Neural crest cell (in vitro differentiated cells): Measurements from ENCODE around the genes FAM236D and CHIC1.

GRCh38 chrX:71421040-71421604 is 55.0 kb downstream of the TAF1 start:
- PRO-cap, result no peak

- PRO-cap, result no peak
These were observed 40.6 kb upstream of the OGT start for GRCh38 chrX:71491965-71493138.

GRCh38 chrX:71545330-71546063 is 12.6 kb downstream of the OGT start:
- PRO-cap, result no peak

- PRO-cap, result no peak
These were observed 1.5 kb downstream of the GCNA start for GRCh38 chrX:71579745-71580191.

- PRO-cap, result no peak
These were observed 11.5 kb downstream of the CXCR3 start for GRCh38 chrX:71606721-71607283.

- PRO-cap, result no peak
These were observed 135.0 kb downstream of the NHSL2 start for GRCh38 chrX:72045469-72046126.

GRCh38 chrX:72430945-72431761 is 125.4 kb upstream of the CITED1 start:
- PRO-cap, result no peak

GRCh38 chrX:72620350-72621544 is 48.1 kb upstream of the HDAC8 start:
- PRO-cap, result no peak

GRCh38 chrX:72634400-72634841 is 61.8 kb upstream of the HDAC8 start:
- PRO-cap, result no peak

DNA sequence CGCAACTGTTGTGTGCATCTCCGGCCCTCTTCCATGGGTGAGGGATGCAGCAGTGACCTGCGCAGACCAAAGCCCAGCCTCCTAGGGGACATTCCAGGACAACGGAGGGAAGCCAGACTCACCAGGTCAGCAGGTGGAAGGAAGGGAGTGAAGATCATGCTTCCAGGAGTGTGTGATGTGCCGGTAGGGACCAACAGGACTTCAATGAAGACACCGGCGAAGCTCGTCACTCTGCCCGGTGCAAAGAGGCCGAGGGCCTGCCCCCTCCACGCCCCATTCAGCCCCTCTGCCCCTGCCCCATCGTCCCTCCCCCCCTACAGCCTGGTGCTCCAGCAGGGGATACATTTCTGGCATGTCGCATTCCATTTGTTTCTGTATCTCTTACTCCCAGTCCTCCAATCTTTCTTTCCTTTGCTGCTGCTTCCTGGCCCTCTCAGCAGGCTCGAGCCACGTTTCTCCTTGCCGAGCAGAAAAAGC is at the start of gene FAM236D:
TSS of gene FAM236D (minus strand) at position 258 of the 477 bp plus-strand sequence.
- PRO-cap, result no peak

DNA sequence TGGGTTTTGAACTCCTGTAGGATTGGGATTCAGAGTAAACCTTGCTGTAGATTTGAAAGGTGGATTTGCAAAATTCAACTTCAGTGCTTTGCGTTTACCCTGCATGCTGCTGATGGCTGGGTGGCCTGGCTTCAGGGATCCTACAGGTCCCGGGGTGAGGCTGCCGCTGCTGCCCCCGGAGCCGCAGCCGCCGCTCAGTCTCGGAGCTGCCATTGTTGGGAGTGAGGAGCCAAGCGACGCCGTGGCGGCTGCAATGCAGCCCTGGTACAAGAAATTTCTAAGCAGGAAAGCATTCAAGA is 37.1 kb upstream of the CHIC1 start:
- PRO-cap, result bidirectional peak, plus-strand start at position 212 of the sequence, minus-strand start at position 198 of the sequence; unidirectional peak, plus-strand start at position 212 of the sequence

DNA sequence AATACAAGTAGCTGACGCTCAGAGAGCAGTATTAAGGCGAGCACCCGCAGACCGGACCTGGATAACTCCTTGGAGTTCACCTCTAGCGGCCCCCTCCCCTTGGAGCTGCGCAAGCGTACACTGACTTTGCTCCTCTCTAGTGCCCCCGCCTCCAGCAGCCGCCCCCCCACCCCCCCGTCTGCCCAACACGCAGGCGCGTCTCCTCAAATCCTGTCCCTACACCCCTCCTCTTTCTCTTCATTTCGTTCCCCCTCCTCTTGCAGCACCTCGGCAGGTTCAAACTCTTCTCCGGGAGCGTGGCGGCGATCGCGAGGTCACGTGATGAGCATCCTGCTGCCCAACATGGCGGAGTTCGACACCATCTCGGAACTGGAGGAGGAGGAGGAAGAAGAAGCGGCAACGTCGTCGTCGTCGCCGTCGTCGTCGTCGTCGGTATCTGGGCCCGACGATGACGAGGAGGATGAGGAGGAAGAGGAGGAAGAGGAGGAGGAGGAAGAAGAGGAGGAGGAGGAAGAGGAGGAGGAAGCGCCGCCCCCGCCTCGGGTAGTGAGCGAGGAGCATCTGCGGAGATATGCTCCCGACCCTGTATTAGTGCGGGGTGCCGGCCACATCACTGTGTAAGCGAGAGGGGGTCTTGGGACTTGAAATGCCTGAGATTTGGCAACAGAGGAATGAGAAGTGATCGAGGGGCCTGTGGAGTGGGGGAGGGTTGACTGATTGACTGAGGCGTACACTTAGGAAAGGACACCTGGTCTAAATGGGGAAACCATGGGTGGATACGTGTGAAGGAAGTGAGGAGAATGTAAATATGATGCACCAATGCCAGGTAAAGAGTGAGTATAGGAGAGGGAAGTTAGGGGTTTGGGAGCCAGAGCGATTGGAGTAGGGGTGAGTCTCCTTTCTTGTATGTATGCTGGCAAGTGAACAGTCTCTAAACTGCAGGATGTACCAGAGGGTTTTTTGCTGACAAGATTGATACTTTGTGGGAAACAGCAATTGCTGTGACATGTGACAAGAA is at the start of gene CHIC1:
TSS of gene CHIC1 (plus strand) at position 234 of the 1,018 bp plus-strand sequence.
- PRO-cap, result bidirectional peak, plus-strand start at position 328 of the sequence, minus-strand start at position 69 of the sequence

GRCh38 chrX:73833015-73833658 is 270.1 kb downstream of the CHIC1 start:
- PRO-cap, result no peak

GRCh38 chrX:73844336-73844920 is 281.4 kb downstream of the CHIC1 start:
- PRO-cap, result no peak

DNA sequence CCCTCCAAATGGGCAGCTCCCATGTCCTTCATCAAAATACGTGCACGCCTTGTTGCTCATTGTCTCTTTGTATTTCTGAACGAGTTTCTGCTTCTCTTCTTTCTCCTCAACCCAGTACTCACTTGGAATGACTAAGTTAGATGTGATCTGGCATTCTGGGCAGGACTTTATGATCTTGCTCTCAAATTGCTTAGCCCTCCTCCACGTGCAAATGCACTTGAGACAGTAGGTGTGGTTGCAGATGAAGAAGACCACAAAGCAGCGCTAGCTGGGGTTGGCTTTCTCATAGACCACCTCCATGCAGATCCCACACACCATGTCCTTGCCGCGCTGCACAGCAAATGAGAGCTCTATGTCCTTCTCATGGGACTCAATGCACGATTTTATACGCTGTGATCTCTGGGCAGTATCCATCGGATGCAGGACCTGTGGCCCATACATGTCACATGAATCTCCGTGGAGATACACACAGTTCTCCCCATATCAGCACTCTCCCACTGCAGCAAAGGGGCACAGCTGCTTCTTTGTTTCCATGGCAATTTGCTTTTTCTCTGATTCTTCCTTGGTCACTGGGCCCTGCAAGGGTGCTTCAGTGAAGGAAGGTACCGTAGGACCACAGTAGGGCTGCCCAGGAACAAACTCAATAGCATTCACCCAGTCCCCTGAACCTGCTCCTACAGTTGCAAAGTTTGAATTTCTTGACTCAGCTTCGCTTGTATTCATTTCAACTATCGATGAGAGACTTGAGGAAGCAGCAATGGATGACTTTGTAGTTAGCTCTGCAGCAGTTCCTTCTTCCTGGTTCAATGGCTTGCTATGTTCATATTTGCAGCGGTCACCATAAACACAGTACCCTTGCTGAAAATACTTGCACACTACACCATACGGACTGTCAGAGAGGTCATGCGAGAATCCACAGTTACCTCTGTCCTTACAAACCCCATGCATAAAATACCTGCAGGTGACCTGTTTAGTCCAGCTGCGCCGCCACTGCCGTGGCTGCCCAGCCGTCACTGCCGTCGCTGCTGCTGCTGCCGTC is 142.3 kb upstream of the ZCCHC13 start:
- PRO-cap, result no peak

- PRO-cap, result no peak
These were observed 62.1 kb upstream of the ZCCHC13 start for GRCh38 chrX:74241727-74242386.

- PRO-cap, result bidirectional peak, plus-strand start at chrX:74290679, minus-strand start at chrX:74290668
These were observed 13.6 kb upstream of the ZCCHC13 start for GRCh38 chrX:74290270-74290873.

DNA sequence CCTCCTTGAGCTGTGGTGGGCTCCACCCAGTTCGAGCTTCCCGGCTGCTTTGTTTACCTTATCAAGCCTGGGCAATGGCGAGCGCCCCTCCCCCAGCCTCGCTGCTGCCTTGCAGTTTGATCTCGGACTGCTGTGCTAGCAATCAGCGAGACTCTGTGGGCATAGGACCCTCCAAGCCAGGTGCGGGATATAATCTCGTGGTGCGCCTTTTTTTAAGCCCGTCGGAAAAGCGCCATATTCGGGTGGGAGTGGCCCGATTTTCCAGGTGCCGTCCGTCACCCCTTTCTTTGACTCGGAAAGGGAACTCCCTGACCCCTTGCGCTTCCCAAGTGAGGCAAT is 130.8 kb downstream of the NEXMIF start:
- PRO-cap, result unidirectional peak, plus-strand start at position 60 of the sequence

- PRO-cap, result no peak
These were observed 544 bp upstream of the UPRT start for GRCh38 chrX:75273289-75273793.

GRCh38 chrX:76029271-76029921 is 143.5 kb upstream of the PBDC1 start:
- PRO-cap, result no peak